PC-3 (cell line): ENCODE data around the genes DNAH6, SH2D6 and SFTPB.

DNA sequence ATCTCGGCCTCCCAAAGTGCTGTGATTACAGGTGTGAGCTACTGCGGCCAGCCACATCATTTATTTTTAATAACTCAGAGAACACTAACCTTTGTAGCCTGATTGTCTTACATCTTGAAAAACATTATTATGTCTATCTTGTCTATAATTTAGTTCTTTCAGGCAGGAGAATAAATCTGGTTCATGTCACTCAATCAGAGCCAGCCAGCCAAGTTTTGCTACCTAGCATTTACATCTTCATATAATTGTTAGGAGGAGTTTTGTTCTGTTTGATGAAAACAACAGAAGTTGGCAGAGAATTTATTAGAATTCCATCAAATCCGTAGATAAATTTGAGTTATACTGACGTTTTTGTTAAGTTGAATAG lies 360.3 kb upstream of the REG3G start:
- RAMPAGE, long total RNA, result no peak

GRCh38 chr2:80489671-80490155 lies 185.2 kb upstream of the LRRTM1 start:
- RAMPAGE, long total RNA, result no peak

GRCh38 chr2:81304452-81304788 lies 999.9 kb upstream of the LRRTM1 start:
- RAMPAGE, long total RNA, result no peak

DNA sequence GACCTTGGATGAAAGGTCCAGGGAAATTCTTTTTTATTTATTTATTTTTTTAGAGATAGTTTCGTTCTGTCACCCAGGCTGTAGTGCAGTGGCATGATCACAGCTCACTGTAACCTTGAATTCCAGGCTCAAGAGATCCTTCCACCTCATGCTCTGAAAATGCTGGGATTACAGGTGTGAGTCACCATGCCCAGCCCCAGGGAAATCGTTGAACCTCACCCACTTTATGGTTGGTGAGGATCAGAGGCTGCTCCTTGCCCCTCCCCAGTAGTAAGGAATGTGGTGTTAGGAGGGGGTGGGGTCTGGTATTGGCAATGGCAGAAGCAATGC lies 162.0 kb downstream of the SUCLG1 start:
- RAMPAGE, long total RNA, result no peak

DNA sequence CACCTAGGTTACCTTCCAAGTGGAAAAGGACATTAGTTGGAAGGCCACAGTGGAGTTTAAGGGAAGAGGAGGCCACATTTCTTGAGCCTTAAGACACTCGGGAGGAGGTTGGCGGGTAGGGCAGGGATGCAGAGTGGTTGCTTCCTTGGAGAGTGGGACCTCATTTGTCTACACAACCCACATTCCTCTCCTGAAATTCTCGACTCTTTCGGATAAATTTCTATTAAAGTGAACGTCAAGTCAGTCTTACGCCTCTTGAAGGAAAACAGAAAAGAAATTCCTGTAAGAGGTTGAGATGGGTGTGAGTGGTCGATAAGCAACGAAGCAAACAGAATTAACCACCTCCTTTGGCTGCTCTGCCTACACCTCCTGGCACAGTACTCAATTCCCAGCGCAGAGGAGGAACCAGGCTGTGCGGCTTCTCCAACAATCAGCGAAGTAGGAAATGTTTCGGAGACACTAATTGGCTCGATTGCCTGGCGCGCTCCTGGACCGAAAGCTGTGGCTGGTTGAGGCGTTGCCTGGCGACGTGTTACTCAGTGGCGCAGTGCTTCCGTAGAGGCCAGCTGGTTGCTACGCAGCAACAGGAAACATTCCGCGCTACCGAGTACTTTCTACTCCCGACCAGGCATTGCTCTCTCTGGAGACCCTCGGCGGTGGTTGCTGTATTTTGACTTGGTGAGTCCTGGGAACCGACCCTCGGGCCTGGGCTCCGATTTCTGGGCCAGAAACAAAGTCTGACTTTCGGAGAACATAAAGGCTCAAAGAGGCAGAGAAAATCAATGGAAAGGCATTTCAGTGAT lies at the start of gene DNAH6:
TSS of gene DNAH6 (plus strand) at position 593 of the 803 bp plus-strand sequence.
- RAMPAGE, long total RNA, result no peak

GRCh38 chr2:84924933-84925386 lies 19.5 kb downstream of the TMSB10 start:
- RAMPAGE, long total RNA, result no peak

GRCh38 chr2:84938553-84938968 lies 32.4 kb upstream of the KCMF1 start:
- RAMPAGE, long total RNA, result no peak

DNA sequence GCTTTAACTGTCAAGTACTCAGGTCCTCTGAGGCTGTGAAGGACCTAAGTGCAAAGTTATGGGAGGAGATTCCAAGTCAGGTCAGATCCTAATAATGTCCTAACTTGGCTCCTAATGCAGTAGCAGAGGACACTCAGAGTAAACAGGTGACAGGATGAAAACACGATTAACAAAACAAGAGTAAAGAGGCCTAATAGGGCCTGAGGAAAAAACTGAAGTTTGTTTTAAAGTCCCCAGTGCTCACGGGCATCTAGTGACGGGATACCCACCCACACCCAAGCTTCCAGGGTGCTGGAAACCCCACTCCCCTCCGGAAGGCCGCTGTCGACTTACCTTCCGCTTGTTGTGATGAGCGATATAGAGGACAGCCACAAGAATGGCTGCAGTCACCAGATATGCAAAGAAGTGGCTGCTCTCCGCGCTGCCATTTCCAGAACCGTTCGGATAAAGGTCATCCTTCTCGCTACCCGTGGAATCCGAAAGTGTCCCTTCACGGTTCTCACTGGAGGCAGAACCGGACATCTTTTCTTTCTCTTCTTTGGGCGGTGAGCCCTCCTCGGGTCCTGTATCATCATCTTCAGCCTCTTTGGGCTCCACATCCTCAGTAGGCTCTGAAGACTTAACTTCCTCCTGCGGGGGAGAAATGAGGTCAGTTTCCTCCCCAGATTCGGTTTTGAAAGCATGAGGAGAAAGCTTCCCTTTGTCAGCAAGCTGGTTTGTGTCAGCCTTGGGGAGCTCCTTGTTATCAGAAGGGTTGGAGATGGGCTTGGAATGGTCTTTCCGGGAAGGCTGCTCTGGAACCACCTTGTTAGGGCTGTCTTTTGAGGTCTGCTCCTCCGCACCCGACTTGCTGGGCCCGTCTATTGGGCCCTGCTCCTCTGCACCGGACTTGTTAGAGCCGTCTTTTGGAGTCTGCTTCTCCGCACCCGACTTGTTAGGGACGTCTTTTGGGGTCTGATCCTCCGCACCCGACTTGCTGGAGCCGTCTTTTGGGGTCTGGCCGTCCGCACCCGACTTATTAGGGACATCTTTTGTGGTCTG lies 1.3 kb downstream of the TGOLN2 start:
- RAMPAGE, long total RNA, result no peak

DNA sequence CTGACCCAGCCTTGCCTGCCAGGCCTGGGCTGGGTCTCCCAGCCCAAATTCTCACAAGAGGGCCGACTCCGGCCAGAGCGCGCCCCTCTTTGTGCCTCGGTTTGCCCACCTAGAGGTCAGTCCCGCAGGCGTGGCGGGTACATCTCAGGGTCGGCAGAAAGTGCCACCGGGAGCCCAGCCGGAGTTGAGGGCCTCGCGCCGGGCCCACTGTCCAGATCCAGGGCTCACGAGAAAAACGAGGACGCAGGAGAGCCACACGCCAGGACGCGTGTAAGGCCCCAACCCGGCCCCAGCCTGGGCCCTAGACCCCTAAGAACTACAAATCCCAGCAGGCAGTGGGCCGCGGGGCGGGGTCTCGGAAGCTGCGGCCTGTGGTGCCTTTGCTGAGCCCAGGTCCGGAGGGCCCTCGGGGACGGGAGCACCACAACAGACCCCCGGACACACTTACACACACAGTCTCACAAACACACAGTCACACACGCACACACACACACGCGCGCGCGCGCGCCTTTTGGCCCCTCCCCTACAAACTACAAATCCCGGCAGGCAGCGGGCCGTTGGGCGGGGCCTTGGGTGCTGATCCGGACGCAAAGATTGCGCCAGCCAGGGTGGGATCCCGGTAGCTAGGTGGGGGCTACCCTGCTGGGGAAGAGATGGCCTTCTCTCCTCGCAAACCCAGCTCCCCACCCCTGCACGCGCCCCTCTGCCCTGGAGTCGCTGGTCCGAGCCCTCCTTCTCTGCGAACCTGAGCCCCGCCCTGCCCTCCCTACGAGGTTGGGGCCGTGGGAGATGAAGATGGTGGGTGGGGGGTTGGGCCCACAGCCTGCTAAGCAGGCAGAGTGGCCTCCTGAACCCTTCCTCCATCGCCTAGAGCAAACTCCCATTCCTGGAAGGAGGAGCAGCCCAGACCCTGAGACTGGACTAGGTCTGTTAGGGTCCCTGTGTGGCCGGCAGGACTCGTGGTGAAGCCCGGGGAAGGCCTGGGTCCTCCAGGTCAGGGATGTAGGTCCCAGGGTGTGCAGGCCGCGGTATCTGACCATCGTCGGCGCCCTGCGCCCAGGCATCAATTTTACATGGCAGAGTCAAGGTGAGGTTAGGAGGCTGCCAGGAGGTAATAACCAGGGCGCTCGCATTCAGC lies at the start of gene SH2D6:
TSS of gene SH2D6 (plus strand) at position 557 of the 1,138 bp plus-strand sequence.
- RAMPAGE, long total RNA, result no peak

DNA sequence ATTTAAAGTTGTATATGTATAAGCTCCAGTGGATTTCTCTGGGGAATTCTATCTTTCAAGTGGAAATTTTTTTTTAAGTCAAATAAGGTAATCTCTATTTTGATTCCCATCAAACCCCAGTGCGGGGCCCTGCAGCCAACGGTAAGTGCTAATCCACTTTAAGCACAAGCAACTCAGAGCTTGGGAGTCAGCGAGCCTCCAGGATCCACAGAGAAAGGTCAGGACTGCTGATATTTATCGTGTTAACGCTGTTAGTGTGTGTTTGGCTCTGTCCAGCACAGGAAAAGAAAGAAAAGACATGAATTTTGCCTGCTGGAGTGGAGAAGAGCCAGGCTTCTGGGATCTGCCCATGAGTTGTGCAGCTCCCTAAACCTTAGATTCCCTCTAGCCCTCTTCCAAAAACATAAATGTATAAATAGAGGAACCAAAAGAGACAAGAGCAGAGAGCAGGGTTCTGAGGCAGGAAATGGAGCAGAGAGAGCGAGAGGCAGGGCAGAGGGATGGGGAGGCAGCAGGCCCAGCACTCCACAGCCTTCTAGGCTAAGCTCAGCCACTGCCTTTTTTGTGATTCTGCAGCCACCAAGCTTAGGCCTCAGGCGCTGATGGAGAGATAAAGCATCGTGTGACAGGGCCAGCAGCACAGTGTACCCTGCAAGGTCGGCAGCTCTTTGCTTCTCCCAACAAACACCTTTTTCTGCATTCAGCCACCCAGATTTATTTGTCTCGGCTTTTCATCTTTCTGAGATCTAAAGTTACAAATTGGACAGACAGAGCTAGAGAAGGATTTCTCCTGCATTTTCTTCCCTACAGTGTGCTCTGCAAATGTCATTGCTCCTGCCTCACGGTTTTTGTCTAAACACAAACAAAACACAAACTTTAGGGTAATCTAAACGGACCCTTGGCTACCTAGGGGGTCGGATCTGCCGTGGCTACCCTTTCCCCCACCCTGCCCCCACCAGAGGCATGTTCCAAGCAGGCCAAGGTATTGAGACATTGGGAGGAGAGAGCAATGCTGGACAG lies 14.5 kb upstream of the MAT2A start:
- RAMPAGE, long total RNA, result no peak

DNA sequence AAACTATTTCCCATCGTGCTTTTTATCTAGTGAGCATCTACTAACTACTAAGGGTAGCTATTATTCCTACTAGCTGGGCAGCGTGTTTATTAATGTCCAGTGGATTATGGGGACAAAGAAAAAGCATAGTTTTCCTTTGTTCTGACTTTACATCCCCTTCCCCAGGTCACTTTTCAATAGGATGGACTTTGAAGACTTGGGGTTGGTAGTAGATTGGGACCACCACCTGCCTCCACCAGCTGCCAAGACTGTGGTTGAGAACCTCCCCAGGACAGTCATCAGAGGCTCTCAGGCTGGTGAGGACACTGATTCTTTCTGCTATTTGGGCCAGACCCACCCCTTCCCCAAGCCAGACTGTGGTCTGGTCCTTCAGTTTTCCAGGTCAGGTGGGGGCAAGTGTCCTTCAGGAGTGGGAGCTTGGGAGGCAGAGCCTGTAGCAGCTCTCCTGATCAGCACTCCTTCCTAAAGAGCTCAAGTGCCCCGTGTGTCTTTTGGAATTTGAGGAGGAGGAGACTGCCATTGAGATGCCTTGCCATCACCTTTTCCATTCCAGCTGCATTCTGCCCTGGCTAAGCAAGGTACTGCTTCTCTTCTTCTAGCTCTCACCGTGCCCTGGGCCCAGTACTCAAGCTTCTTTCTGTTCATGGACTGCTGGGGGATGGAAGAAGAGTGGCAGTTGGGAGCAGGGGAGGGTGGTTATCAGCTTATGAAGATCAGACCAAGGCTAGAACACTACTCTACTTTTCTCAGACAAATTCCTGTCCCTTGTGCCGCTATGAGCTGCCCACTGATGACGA lies 1.0 kb downstream of the RNF181 start:
- RAMPAGE, long total RNA, result no peak

DNA sequence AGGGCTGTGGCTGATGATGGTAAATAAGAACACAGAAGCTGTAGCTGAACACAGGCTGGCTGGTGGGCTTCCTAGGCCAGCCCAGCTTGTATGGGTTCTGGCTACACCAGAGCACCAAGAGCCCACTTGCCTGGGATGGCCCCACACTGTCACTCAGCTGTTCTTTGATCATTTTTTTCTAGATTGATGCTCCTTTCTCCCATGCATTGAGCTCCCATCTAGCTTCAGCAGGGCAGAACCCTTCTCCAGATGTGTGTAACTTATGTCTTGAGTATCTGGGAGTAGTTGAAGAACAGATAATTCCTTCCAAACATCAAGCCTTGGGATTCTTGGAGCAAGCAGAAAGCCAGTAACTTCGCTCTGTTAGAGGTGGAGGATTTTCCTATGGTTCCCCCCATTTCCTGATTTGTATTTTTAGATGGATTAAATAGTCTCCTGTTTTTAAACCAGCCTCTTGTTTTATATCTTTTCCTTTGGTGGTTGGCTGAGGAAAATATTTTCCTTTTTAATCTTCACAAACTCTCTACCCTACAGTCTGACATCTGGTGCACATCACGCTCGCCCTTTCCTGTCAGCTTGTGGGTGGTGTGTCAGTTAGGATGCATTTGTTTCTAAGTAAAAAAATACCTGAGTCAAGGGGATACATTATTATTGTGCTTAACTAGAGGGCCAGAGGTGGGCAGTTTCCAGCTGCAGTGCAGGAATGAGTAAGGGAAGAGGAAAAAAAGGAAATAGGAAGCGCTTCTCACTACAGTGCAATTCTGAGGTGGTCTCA lies 19.0 kb downstream of the SFTPB start:
- RAMPAGE, long total RNA, result no peak

- RAMPAGE, long total RNA, result no peak
These were observed 9.1 kb downstream of the SFTPB start for GRCh38 chr2:85658703-85659585.

DNA sequence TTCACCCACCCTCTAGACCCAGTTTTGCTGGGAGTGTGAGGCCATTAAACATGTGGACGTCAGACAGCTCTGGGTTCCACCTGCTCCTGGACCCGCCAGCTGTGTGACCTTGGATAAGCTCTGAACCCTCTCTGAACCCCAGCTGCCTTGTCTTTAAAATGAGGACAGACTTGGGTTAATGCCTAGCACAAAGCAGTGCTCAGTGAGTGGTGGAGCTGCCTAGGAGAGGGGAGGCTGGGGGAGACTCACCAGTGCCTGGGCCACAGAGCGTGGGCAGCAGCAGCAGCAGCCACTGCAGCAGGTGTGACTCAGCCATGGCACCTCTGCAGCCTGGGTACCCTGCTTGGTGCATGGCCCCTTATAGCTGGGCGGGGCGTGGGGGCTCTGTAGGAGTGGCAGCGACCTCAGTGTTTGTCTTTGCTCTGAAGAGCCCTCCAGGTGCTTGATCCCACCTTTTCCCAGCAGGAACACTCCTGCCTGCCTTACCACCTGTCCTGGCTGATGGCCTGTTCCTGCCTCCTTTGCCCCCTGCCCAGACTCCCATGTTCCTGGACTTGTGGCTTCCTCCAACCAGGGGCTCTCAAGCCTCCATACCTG lies at the start of gene SFTPB:
TSS of gene SFTPB (minus strand) at position 332 of the 597 bp plus-strand sequence.
- RAMPAGE, long total RNA, result no peak

DNA sequence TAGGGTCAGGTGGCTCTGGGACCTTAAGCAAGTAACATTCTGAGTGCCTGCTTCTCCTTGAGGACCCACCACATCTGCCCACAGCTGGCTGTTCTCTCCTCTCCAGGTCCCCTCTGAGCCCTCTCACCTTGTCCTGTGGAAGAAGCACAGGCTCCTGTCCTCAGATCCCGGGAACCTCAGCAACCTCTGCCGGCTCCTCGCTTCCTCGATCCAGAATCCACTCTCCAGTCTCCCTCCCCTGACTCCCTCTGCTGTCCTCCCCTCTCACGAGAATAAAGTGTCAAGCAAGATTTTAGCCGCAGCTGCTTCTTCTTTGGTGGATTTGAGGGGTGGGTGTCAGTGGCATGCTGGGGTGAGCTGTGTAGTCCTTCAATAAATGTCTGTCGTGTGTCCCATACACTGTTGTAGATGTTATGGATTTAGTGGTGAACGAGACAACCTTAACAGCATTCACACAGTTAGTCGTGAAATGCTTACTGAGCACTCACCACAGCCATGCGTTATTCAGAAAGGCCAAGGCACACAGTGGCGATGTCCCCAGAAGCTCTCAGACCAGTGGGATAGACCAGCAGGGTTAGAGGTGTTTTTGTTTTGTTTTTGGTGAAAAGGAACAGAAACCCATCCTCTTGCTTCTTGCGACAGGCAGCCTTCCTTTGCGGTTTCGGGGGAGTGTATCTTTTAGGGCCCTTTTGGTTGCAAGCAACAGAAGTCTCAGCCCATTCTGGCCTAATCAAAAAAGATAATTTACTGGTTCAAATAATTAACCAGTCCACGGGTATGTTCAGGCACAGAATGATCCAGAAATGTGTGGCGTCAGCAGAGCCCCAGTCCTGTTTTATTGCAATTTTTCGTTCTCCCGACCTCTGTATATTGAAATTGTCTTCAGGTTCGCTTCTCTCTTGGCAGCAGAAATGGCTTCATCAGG lies 4.6 kb downstream of the GNLY start:
- RAMPAGE, long total RNA, result no peak

DNA sequence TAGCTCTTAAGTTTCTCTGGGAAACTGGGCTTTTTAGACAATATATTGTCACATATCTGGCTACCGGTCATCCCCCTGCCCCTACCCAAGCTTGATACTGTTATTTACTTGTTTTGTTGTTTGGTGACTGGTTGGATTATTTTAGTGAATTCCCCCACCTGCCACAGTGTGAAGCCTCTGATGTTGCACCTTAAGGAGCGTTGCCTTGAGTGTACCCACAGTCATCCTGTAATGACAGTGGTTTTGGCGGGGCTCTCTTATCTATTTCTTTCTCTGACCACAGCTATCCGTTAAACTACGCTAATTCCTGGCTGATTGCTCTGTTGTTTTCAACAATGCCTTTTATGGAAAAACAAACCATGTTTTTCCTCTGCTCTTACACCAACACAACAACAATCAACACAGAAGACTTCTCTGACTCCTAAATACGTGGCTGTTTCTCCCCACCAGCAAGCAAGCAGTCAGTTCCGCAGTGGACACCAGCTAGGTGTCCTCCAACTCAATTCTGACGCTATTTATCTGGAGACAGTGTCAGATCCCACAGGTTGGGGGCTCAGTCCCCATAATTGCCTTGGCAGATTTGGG lies 10.9 kb downstream of the GNLY start:
- RAMPAGE, long total RNA, result no peak

DNA sequence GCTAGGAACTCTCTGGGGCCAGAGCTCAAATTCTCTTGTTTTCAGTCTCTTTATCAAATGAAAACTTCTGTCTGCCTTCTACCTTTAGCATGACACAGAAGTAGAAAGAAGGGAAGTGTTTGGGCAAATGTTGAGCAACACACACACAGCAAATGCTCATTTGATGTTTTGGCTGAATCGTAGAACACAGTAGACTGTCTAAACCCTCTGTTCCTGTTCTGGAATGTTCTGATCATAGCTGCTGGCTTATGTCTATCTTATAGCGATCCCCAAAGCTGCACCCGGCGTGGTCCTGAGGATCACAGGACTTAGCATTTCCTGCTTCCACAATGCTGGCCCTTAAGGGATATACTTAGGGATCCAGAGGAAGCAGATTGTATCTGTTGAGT lies 15.2 kb downstream of the GNLY start:
- RAMPAGE, long total RNA, result no peak

GRCh38 chr2:85712165-85712689 lies 18.1 kb downstream of the GNLY start:
- RAMPAGE, long total RNA, result no peak

- RAMPAGE, long total RNA, result no peak
These were observed 12.6 kb upstream of the ATOH8 start for GRCh38 chr2:85741133-85741555.

DNA sequence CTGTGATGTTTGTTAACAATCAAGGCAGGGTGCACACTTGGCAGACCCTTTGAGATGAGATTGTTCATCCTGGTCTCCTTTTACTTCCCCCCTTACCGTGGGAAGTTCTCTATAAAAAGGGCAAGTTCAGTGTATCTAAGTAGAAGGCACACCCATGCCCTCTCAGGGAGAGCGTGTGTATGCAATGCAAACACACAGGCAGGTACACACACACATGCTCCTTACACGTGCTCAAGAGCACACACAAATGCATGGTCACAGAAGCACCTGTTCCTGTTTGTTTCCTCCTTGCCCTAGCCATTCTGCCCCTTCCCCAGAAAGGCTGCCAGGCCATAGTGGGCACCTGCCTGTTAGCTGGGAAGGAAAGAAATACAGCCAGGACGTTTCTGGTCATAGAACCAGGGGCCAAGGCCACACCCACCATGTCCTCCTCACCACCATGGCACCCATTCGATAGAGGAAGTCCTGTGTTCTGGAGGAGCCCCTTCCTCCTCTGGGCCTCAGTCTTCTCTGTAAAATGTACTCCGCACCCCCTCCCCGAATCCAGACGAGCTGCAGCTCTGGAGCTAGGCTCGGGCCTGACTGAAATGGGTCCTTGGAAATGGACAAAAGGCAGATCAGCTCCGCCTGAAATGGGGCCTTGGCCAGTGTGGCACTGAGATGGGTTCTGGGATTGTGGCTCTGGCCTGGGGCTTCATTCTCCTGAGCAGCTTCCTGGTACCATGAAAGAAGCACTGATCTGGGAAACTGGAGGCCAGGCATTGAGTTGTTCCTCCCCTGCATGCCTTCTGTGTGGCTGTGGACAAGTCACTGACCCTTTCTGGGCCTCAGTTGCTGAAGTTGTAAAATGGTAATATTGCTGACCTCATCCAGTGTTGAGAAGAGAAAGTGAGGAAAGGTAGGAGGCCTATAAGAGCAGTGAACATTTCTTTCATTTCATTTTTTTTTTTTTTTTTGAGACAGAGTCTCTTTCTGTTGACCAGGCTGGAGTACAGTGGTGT lies 3.4 kb downstream of the ATOH8 start:
- RAMPAGE, long total RNA, result no peak